NCI-H460 (cell line): ENCODE measurements around the genes KDM4A and ST3GAL3.

GRCh38 chr1:43650053-43650906 is at the start of gene KDM4A:
Gene KDM4A (plus strand): TSS chr1:43650149.
RAMPAGE:
- cytosol, long total RNA, result start-site peak on the plus strand at chr1:43650126-43650158, 47 and 17 reads in 2 replicates
- long total RNA, result no peak
- nucleus, long total RNA, result start-site peak on the plus strand at chr1:43650134-43650158, 188 and 24 reads in 2 replicates

RAMPAGE:
- cytosol, long total RNA, result start-site peak on the minus strand at chr1:43707334-43707373, 19 and 146 reads in 2 replicates
- long total RNA, result start-site peak on the minus strand at chr1:43707334-43707371, 28 and 27 reads in 2 replicates
- nucleus, long total RNA, result no peak
Observed at GRCh38 chr1:43707110-43708372, at the start of gene ST3GAL3. Gene ST3GAL3 (plus strand): TSS chr1:43707536.

DNA sequence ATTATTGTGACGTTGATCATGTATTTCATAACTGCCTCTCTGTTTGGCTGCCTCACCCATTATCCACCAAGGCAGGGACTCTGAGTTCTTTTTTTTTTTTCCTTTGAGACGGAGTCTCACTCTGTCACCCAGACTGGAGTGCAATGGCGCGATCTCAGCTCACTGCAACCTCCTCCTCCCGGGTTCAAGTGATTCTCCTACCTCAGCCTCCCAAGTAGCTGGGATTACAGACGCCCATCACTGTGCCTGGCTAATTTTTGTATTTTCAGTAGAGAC is 52.7 kb upstream of the ARTN start:
RAMPAGE:
- cytosol, long total RNA, result no peak
- long total RNA, result no peak
- nucleus, long total RNA, result no peak

GRCh38 chr1:43964336-43965003 is 5.3 kb upstream of the DPH2 start:
RAMPAGE:
- cytosol, long total RNA, result no peak
- long total RNA, result no peak
- nucleus, long total RNA, result no peak

RAMPAGE:
- cytosol, long total RNA, result no peak
- long total RNA, result no peak
- nucleus, long total RNA, result no peak
Observed at GRCh38 chr1:43980555-43981587, 1.9 kb downstream of the B4GALT2 start.

DNA sequence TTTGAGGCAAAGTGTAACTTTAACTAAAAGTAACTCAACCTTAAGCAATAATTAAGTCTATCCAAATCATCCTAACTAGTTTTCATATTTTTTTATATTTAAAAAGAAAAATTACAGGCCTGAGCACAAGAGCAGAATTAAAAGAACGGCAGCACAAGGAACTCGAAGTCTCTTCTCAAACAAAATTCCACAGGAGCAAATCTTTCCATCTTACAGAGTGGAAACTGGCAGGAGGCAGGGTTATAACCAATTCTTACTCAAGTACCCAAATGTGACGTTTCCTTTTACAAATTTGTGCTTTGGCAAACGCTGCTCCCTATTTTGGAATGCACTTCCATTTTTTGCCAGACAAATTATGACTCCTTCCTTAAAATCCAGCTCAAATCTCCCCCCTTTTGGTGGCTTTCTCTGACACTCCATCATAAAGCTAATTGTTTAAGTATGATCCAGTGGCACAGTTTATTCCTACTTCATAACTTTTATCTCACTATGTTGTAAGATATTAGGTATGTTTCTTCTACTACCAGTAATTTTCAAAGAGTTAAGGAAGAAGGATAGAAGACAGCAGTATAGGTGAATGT is 7.8 kb downstream of the ERI3 start:
RAMPAGE:
- cytosol, long total RNA, result no peak
- long total RNA, result no peak
- nucleus, long total RNA, result no peak

RAMPAGE:
- cytosol, long total RNA, result no peak
- long total RNA, result no peak
- nucleus, long total RNA, result no peak
Observed at GRCh38 chr1:44351651-44352201, 3.3 kb downstream of the ERI3 start.

DNA sequence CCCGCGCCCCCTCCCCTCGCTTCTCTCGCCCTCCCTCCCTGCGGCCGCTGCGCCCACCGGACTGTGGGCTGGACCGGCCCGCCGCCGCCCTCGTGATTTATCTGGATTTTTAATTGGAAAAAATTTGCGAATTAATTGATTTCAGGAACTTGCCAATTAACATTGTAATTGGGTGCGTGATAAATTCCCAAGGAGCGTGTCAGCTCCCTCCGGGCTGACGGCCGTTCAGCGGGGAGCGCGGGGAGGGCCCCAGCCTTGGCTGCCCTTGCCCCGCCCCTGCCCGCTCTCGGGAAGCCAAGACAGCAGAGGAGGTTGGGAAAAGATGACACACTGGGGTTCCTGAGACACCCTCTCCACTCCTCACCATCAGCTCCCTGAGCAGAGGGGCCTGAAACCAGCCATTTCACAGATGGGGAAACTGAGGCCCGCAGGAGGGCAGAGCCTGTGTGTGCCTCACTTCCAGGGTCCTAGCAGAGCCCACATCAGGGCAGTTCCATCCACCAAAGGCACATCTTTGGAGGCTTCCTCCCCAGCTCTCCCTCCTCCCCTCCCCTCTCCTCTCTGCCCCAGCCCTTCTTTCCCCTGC is 56.9 kb downstream of the TMEM53 start:
RAMPAGE:
- cytosol, long total RNA, result no peak
- long total RNA, result no peak
- nucleus, long total RNA, result no peak

GRCh38 chr1:44635275-44635697 is 39.0 kb downstream of the TMEM53 start:
RAMPAGE:
- cytosol, long total RNA, result no peak
- long total RNA, result no peak
- nucleus, long total RNA, result no peak

DNA sequence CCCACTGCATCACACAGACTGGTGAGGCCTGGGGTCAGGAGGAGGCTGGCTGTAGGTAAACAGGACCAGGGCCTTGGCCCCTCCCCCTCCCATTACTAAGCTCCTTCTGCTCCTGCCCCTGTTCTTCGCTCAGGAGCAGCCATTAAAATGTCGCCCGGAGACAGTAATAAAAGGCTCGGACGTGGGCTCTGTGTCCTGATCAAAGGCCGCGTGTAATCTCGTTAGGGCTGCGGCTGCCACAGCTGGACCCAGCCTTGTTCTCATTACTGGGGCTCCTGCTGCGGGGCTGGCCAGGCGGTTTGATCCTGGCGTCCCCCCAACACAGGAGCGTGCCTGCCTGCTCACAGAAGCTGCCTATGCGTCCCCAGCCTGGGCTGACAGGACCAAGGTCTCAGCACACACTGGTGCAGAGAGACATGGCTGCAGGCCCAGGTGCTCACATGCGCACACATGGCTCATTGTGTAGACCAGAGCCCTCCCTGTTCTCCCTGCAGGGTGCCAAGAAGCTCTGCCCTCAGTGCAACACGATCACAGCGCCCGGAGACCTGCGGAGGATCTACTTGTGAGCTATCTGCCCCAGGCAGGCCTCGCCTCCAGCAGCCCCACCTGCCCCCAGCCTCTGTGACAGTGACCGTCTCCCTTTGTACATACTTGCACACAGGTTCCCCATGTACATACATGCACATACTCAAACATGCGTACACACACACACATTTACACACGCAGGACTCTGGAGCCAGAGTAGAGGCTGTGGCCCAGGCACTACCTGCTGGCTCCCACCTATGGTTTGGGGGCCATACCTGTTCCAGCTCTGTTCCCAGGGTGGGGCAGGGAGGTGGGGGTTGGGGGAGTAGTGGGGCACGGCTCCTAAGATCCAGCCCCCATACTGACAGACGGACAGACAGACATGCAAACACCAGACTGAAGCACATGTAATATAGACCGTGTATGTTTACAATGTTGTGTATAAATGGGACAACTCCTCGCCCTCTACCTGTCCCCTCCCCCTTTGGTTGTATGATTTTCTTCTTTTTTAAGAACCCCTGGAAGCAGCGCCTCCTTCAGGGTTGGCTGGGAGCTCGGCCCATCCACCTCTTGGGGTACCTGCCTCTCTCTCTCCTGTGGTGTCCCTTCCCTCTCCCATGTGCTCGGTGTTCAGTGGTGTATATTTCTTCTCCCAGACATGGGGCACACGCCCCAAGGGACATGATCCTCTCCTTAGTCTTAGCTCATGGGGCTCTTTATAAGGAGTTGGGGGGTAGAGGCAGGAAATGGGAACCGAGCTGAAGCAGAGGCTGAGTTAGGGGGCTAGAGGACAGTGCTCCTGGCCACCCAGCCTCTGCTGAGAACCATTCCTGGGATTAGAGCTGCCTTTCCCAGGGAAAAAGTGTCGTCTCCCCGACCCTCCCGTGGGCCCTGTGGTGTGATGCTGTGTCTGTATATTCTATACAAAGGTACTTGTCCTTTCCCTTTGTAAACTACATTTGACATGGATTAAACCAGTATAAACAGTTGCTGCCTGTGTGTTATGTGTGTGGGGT is 23.5 kb downstream of the TMEM53 start:
RAMPAGE:
- cytosol, long total RNA, result no peak
- long total RNA, result no peak
- nucleus, long total RNA, result no peak

GRCh38 chr1:44684461-44684953 is 10.0 kb downstream of the ARMH1 start:
RAMPAGE:
- cytosol, long total RNA, result no peak
- long total RNA, result no peak
- nucleus, long total RNA, result no peak

DNA sequence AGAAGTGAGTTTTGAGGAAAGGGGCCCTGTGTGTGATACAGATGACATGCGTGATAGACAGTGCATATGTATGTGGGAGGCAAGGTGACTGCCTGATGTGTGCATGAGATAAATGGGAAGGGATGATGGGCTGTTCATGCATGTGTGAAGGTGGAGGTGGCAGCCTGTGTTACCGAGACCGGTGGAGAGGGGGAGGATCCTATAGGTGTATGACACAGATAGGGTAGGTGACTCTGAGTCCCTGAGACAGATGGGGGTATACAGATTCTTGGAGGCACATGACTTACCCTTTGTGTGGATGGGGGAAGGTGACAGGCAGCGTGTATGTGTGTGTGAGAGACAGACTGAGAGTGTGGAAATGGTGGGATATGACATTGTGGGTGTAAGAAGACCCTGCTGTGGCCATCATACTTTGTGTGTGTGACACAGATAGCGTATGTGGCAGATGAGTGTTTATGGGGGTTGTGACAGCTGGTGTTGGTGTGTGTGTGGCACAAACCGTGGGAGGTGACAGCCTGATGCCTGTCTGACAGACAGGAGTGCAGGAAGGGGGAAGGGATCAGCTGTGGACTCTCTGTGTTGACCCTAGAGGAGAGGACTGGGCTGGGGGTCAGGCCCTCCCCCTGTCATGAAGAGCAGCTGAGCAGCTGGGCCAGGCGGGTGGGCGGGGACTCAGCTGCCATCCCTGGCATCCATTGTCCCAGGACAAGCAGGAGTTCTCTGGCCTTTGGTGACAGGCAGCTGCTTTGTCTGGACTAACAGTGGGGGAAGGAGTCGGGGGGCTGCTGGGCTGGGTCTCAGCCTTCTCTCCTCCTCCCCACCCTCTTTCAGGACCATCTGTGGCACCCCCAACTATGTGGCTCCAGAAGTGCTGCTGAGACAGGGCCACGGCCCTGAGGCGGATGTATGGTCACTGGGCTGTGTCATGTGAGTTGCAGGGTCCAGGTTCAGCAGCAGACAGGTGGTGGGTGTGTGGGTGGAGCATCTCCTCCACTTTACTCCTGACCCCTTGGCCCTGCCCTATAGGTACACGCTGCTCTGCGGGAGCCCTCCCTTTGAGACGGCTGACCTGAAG is 2.1 kb downstream of the PLK3 start:
RAMPAGE:
- cytosol, long total RNA, result no peak
- long total RNA, result no peak
- nucleus, long total RNA, result no peak

GRCh38 chr1:44806727-44807150 is 412 bp downstream of the DYNLT4 start:
RAMPAGE:
- cytosol, long total RNA, result no peak
- long total RNA, result no peak
- nucleus, long total RNA, result no peak

GRCh38 chr1:45211211-45211708 is 4.9 kb upstream of the ZSWIM5 start:
RAMPAGE:
- cytosol, long total RNA, result no peak
- long total RNA, result no peak
- nucleus, long total RNA, result no peak

DNA sequence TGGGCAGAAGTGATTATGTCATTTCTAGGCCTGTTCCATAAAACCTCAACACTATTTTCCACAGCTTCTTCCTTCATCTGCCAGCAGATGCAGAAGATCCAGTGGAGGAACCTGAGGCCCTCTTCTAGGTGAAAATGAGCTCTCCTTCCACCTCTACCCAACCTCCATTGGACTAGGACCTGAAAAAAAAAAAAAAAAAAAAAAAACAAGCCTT is 58.7 kb downstream of the TOE1 start:
RAMPAGE:
- cytosol, long total RNA, result no peak
- long total RNA, result no peak
- nucleus, long total RNA, result no peak

RAMPAGE:
- cytosol, long total RNA, result no peak
- long total RNA, result no peak
- nucleus, long total RNA, result no peak
Observed at GRCh38 chr1:45509323-45510503, 9.6 kb downstream of the MMACHC start.

RAMPAGE:
- cytosol, long total RNA, result no peak
- long total RNA, result no peak
- nucleus, long total RNA, result no peak
Observed at GRCh38 chr1:45521130-45521302, 668 bp downstream of the PRDX1 start.

GRCh38 chr1:45647146-45647804 is 23.4 kb upstream of the CCDC17 start:
RAMPAGE:
- cytosol, long total RNA, result no peak
- long total RNA, result no peak
- nucleus, long total RNA, result no peak

GRCh38 chr1:45912954-45914118 is 109.9 kb downstream of the MAST2 start:
RAMPAGE:
- cytosol, long total RNA, result no peak
- long total RNA, result no peak
- nucleus, long total RNA, result no peak

DNA sequence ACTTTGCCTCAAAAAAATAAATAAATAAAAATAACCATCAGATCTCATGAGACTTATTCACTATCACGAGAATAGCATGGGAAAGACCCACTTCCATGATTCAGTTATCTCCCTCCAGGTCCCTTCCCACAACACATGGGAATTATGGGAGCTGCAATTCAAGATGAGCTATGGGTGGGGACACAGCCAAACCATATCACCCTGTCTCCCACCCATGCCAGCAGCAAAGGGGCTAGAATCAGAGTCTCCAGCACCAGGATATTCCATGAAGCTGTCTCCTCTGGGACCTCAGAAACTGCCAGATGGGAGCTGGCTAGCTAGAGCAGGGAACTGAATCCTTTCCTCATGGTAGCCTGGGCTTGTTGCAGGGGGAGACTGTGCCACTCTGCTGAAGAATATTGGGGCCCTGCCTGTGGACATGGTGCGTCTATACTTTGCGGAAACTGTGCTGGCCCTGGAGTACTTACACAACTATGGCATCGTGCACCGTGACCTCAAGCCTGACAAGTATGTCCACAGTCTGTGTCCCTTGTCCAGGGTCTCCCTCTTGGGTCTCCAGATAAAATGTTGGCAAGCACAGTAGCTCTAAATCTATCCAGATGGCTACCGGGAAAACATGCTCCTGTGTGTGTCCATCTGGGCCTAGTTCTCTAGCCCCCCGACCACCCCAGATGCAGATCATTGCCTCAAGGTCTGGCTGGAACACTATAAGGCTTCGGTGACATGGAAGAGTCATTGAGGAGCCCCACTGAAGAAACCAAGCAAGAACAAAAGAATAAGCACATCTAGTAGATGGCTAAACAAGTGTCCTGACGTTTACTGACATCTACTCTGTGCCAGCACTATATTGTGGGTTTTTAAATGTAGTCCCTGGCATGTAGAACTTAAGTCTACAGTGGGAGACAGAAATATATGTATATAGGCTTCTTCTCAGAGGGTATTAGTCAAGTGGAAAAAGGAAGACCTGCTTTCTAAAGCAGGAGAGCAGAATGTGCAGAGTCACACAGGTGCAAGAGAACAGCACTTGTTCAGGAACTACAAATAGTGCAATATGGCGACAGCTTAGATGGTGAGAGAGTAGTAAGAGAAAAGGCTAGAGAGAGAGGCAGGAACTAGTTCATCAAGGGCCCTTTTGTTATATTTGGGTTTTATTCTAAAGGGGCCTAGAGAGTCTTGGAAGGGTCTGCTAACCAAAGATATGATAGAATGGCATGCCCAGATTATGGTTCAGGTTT is 106.7 kb downstream of the PIK3R3 start:
RAMPAGE:
- cytosol, long total RNA, result no peak
- long total RNA, result no peak
- nucleus, long total RNA, result no peak